ENCODE measurements around a stretch of chr6.

GRCh38 chr6:160349685-160350168 is 1.5 kb downstream of the SLC22A3 start:
- PRO-cap = no peak

GRCh38 chr6:160437728-160438511 is 89.7 kb downstream of the SLC22A3 start:
- PRO-cap = no peak

DNA sequence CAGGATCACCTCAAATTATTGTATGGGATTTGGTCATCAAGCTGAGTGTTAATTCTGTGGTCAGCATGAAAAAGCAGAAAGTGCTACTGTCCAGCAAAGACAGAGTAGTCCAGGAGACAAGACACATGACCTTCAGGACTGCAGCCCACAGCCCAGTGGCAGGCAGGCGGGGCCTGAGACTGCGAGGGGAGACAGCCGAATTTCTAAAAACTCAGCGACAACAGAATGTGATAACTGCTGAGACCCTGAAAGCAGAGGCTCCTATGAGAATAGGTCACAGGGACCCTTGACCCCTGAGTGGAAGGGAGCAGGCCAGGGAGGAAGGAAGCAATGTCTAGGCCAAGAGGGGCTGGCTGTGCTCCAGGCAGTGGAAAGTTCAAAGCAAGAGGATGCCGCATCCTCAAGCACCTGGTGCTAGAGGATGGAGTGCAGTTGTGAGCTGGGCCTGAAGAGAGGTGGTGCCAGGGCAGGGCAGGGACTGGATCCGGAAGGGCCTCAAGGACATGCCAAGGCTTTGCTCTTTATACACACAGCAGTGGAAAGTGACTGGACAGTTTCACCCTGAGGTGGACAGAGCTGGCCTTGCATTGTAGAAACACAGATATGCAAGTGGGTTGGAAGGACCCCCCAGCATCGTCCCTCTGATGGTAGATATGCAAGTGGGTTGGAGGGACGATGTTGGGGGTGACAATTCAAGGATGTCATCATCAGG is 96.9 kb downstream of the SLC22A3 start:
- PRO-cap = no peak

GRCh38 chr6:160446777-160447678 is 98.8 kb downstream of the SLC22A3 start:
- PRO-cap = no peak

DNA sequence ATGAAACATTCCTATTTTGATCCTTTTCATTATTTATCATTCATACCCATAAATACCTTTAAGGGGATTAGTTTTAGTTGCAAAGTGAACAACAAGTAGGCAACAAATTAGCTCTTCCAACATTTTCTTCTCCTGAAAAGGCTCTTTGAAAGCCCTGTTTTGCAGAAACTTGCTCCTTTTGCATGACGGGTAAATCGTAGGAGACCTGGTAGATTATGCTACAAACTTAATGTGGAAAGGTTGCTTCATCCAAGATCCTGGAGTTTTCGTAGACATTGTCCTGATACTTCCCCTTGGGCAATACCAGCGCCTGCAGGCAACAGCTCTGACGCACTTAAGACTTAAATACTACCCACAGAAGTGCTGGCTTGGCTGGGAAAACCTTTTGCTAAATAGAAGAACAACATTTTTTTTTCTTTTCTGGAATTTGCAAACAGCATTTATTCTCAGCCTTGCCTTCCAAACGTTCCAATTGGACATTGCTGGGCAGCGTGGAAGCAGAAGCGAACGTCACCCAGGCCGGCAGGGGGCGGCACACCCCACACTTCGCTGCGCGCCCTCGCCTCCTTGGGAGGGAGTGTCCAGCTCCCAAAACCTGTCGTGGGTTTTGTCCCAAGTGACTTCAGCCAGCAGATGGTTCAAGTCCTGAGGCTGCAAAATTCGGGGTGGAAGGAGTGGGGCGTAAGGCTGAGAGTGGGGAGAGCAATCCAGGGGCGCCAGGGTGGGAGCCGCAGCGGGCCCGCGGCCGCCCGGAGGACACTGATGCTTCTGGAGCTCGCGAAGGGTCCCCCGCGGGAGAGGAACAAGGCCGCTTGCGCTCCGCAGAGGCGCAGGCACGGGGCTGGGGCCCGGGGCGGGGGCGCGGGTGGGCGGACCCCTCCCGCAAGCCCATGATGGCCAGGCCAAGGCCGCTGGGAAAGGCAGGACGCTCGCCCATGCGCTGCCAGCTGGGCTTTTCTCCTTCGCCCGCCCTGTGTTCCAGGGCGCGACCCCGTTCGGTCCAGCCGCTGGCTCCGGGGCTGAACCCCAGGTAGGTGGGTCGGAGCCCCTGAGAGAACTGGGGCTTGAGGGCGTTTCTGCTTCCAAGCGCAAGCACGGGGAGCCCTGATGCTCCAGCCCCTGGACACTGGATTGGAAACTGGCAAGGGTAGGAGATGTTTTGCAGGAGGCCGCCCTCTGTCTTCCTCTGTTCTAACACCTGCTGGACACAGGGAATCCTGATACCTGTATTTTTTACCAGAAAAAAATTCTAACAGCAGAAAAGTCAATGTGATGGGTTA is 60.8 kb upstream of the MAP3K4 start:
- PRO-cap = no peak

DNA sequence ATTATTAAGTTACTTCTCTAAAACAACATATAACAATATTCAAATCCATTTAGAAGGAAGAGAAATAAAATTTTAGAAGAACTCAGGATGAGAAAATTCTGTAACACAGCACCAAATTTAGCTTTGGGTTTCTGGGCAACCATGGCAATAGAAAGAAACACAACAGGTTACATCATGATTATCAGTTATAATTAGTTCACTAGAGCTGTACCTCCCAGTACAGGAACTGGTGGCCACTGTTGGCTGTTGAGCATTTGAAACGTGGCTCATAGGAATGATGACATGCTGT is 23.8 kb upstream of the MAP3K4 start:
- PRO-cap = no peak

GRCh38 chr6:160991248-160991534 is 378 bp upstream of the MAP3K4 start:
- PRO-cap = bidirectional peak, plus-strand start at chr6:160991568, minus-strand start at chr6:160991413

GRCh38 chr6:161011516-161012030 is 20.0 kb downstream of the MAP3K4 start:
- PRO-cap = no peak

- PRO-cap = no peak
These were observed 84.5 kb downstream of the MAP3K4 start for GRCh38 chr6:161076028-161076602.

DNA sequence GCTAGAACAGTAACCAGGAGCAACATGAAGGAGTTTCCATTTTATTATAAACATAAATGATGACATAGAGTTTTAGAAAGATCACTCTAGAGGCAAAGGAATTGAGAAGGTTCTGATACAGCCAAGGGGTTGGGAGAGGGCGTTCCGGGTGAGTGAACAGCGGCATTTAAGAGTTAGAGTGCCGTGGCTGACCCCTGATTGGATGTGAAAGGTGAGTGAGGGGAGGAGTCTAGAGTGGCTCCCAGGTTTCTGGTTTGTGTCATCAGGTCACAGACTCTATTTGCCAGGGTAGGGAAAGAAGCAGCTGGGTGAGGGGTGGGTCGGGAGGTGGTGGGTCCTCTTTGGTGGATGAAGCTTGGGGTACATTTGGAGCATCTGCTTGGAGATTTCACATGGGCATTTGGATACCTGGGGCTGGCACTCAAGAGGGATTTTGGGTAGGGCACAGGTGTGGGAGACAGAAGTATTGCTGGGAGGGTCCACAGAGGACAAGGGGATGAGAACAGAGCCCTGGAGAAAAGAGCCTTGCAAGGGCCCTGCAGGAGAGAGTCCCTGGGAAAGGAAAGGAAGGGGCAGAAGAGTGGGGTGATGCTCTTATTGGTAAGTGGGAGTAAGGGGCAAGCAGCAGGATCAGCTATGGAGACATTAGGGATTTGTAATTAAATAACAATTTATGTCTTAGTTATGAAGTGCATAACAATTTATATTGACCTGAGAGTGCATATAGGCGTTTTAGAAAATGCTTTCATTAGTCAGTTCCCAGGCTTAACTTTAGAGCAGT is 124.5 kb downstream of the MAP3K4 start:
- PRO-cap = no peak

GRCh38 chr6:161375048-161375522 is 101.2 kb upstream of the AGPAT4 start:
- PRO-cap = no peak

- PRO-cap = no peak
These were observed 161.0 kb upstream of the AGPAT4 start for GRCh38 chr6:161434745-161435408.

GRCh38 chr6:162119222-162119783 is 608.3 kb downstream of the PRKN start:
- PRO-cap = no peak

DNA sequence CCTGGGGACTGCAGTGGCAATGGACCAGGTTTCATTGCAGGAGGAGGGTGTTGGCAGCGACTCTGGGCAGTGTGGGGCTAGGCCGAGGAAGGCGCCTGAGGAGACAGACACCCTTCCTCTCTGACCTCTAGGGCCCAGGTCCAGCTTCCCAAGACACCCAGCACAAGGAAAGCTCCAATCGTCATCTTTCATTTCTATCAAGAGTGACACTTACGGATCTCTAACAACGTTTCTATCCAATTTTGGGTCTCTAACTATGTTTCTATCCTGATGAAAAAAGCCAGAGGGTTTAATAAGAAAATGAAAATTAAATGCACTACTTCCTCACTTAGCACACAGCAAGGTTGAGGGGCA is 339.4 kb downstream of the PRKN start:
- PRO-cap = no peak

- PRO-cap = no peak
These were observed 32.3 kb downstream of the PACRG start for GRCh38 chr6:162760056-162760518.

DNA sequence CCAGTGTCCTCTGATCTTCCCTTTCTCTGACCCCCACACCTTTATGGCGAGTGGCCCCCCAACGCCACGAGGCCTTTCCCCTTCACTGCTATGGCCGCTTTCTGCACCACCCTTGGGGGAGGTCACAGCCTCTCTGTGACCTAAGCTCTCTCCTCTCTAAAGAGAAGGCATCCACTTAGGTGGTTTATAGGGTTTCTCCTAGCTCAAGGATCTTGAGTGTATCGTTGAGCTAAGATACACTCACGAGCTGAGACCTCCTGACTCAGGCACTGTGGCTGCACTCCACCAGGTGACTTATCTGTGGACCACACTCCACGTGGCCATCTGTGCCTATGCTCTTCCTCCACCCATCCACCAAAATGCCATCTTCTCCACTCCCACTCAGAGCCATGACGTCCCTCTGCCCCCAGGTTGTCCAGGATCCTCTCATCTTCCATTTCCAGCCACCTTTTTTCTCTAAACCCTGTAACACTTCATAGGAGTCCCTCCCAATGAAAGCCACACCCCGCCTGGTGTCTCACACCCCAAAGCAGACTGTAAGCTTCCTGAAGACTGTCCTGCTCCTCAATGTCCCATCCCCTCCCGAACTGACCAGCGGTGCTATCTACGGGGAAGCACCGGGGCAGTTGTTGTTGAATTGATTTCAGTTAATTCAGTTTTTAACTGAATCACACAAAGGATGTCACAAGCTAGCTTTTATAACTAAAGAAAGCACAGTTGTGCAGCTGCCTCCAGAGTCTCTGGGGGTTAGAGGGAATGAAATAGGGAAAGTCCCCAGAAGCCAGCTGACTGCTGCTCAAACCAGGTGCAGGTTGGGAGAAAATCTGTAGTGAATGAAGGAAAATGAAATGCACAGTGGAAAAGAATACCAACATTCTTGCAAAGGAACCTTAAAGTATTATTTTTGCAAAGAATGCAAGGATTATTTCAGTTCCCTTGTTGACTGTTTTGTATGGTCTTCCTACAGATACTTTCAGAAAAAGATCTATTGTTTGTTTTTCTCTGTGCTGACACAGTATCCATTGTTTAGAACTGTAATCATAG is 222.8 kb upstream of the QKI start:
- PRO-cap = no peak

- PRO-cap = no peak
These were observed 204.1 kb upstream of the QKI start for GRCh38 chr6:163210364-163210831.

- PRO-cap = no peak
These were observed 60.5 kb upstream of the QKI start for GRCh38 chr6:163353905-163354576.

DNA sequence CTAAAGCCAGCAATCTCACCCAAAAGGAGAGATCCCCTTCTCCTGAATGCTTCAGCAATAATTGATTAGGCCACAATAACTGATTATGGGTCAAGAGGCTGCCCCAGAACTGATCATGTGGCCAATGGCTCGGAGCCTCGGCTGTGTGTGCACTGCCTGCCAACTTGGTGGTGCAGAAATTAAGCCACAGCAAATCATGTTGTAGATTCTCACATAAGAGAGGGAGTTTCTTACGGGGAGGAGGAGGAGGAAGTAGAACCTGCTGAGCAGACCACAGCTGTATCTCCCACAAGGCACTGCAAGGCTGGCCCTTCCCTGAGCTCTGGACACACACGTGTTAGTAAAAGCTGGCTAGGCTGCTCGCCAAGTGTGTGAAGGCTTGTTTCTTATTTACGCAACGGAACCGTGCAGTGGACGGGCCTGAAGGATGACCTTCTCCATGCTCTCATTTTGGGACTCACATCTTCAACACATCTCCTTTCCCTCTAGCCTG is 15.8 kb upstream of the QKI start:
- PRO-cap = no peak

DNA sequence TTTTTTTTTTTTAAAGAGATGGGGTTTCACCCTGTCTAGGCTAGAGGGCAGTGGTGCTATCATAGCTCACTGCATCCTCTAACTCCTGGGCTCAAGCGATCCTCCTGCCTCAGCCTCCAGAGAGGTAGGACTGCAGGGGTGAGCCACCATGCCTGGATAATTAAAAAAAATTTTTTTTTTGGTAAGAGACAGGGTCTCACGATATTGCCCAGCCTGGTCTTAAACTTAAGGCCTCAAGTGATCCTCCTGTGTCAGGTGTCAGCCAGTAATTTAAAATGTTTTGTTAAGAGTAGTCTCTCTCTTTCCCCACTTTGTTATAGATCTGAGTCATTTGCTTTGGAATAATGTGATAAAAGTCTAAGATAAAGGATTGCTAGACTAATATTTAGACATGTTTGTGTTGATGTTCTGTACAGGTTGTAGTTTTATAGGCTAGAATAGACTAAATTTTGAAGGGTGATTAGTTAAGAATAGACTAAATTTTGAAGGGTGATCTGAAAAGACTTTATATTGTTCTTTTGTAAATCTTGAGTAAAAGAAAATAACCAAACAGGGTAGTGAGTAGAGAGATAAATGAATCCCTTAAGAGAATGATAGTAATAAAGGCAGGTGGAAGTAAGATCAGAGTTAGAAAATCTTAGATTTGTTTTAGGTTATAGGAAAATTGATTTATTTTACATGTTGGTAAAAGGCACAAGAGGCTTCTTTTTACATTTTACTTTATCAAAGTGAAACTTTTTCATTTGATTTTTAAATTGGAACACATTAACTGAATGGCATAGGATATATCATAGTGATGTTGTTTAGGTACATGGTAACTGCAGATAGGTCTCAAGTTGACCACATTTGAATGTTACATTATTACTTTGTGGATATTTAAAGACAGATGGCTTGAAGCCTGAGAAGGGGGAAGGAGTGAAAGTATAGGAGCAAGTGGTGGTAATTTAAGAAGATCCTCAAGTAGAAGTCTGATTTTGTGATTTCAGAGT is 18.2 kb downstream of the QKI start:
- PRO-cap = no peak